Neural progenitor cell (in vitro differentiated cells): ENCODE data around the genes GNAO1, MT3 and MT2A.

GRCh38 chr16:54932237-54933022 is 1.8 kb downstream of the IRX5 start:
- RAMPAGE, long total RNA: no peak

DNA sequence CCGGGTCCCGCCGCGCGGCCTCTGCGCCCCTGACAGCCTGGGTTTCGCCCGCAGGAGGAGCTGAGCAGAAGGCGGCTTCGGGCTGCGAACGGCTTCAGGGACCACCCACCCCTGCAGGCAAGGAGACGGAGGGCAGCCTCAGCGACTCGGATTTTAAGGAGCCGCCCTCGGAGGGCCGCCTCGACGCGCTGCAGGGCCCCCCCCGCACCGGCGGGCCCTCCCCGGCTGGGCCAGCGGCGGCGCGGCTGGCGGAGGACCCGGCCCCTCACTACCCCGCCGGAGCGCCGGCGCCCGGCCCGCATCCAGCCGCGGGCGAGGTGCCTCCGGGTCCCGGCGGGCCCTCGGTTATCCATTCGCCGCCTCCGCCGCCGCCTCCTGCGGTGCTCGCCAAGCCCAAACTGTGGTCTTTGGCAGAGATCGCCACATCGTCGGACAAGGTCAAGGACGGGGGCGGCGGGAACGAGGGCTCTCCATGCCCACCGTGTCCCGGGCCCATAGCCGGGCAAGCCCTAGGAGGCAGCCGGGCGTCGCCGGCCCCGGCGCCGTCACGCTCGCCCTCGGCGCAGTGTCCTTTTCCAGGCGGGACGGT is 2.5 kb downstream of the IRX5 start:
- RAMPAGE, long total RNA: no peak

- RAMPAGE, long total RNA: no peak
Measured at GRCh38 chr16:54934453-54935403, 4.1 kb downstream of the IRX5 start.

- RAMPAGE, long total RNA: no peak
Measured at GRCh38 chr16:54940521-54940972, 9.9 kb downstream of the IRX5 start.

DNA sequence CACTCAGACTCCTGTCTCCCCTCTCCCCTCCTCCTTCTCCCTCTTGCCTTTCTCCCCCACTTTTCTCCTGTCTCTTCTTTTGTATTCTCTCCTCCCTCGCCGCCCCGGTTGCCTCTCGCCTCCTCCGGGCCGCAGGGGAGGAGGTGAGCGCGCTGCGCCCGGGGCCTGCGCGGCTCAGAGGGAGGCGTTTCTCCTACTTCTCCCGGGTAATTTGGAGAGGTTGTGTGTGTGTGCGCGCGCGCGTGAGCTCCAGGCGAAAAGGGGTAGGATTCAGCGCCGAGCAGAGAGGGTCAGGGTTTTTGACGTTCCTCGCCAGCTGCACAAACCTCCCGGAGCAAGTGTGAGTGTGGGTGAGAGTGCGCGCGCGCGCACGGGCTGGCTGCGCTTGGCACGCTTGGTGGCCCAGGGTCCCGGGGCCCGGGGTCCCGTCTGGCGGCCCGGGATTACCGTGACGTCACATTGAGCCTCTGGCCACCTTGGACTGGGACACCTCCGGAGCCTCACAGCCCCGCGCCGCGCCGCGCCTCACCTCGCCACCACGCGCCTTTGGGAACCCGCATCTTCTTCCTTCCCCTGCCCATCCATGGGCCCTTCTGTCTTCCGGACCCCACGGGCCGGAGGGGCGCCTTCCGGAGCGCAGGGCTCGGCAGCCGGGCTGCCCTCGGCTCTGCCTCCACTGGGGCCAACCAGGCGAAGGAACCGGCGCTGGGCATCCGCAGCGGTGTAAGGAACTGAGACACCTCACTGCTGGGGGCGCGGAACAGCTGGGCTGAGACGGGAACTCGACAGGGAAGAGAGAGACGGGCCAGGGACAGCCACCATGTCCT is 482 bp downstream of the IRX6 start:
- RAMPAGE, long total RNA: no peak

GRCh38 chr16:55557086-55557577 is 9.4 kb upstream of the CAPNS2 start:
- RAMPAGE, long total RNA: no peak

- RAMPAGE, long total RNA: no peak
Measured at GRCh38 chr16:55756936-55757427, 75.9 kb downstream of the CES1 start.

- RAMPAGE, long total RNA: no peak
Measured at GRCh38 chr16:56191154-56191986, at the start of gene GNAO1. GNAO1 (plus strand) TSS chr16:56191489.

DNA sequence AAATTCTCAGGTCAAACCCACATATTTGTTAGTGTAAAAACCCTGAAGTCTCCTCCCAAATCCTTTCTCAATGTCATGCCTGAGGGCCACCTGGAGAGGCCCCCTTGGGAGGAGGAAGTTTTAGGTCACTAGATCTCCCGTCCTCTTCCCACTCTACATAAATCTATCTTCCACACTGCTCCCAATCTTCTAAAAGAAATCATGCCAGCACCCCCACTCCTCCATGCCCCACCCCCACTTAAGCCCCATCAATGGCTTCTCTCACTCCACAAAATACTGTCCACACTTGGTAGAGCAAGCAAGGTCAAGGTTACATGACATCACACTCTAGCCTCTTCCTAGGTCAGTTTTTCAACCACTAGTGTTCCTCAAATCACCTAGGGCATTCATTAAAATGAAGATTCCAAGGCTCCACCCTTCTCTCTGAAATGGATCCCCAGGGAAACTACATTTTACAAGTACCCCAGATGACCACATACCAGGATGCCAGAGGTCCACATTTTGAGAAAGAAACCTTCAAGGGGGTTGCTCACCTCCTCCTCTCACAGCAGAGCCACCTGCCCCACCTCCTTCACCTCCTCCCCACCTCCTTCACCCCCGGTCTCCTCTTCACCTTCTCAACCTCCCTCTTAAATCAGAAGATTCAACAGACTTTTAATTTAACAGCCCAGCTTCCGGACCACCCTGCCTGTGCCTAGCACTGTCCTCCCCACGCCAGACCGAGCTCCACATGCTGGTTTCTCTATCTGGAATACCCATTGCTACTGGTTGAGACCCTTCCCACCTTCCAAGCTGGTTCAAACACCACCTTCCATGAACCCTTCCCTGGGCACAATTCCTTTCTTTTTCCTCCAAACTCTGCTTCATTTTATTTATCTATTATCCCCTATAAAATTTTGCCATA is 3.2 kb downstream of the AMFR start:
- RAMPAGE, long total RNA: no peak

GRCh38 chr16:56588920-56589843 is at the start of gene MT3:
MT3 (plus strand) TSS chr16:56589528.
- RAMPAGE, long total RNA: no peak

- RAMPAGE, long total RNA: no peak
Measured at GRCh38 chr16:56606496-56606982, 1.8 kb upstream of the MT2A start.

DNA sequence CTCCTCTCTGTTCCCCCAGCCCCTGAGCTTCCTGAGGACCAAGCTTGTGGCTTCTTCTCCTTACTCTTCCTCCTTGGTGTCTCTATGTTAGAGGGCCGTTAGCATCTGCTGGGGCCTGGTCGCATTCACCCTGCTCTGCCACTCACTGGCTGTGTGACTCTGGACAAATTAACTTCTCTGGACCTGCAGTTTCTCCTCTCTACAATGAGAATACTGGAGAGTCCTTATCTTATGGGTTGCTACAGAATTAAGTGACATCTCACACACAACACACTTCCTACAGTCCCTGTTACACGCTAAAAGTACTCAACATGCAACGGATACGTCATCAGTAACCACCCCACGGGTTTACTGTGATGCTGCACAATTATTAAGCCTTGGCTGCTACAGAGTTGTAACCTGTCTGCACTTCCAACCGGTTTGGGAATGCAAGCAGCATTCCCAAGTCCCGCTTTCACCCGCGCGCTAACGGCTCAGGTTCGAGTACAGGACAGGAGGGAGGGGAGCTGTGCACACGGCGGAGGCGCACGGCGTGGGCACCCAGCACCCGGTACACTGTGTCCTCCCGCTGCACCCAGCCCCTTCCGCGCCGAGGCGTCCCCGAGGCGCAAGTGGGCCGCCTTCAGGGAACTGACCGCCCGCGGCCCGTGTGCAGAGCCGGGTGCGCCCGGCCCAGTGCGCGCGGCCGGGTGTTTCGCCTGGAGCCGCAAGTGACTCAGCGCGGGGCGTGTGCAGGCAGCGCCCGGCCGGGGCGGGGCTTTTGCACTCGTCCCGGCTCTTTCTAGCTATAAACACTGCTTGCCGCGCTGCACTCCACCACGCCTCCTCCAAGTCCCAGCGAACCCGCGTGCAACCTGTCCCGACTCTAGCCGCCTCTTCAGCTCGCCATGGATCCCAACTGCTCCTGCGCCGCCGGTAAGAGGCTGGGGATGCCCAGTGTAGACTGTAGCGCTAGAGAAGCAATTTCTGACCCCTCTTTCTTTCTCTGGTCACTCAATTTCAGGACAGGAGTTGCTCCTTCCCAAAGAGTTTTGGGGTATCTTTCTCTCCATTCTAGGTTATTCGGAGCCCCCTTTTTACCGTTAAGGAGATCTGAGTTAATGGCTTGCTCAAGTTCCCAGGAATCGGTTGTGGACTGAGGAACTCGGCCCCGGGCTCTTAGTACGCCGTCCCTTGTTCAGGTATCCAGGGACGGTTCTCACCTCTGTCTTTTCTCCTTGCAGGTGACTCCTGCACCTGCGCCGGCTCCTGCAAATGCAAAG is at the start of gene MT2A:
TSS of gene MT2A (plus strand) at position 816 of the 1,262 bp plus-strand sequence.
- RAMPAGE, long total RNA: no peak

DNA sequence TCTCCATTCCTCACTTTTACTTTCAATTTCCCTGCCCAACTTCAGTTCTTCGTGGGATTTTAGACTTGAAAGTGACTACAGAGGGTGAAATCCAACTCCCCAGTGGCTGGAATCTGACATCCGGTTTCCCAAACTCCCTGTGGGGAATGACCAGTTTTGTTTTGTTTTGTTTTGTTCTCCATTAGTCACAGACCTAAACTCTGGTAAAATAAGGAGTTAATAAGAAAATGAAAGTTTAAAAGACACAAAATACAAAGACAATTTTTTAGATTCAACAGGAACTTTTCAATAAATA is 1.3 kb downstream of the MT2A start:
- RAMPAGE, long total RNA: no peak

DNA sequence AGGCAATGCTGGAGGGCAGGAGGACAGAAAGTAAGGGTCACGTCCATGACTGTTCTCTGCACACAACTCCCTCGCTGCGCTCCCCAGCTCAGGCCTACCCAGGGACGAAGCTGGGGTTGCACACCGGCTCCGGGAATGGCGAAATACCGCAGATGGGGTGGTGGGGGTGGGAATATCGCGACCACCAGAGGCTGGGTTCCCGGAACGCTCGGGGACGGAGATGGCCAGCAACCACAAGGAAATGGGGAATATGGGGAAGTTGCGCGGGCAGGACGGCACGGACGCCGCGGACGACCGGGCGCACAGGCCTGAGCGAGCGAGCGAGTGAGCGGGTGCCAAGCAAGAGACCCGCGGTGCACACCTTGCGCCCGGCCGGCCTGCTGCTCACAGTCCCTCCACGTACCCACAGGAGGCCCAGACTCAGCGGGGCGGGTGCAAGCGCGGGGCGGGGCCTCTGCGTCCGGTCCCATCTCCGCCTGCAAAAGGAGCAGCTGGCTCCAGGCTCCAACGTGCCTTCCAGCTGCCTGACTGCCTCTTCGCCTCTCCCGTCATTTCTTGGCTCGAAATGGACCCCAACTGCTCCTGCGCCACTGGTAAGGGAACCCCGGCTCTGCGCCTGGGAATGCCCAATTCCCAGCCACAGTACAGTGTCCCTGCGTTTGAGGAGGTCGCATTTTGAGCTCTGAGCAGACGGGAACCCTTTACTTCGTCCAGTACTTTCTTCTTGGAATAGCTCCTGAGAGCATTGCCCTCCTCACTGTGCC is 8.4 kb upstream of the MT1E start:
- RAMPAGE, long total RNA: no peak

- RAMPAGE, long total RNA: no peak
Measured at GRCh38 chr16:56682550-56683063, 337 bp downstream of the MT1X start.

DNA sequence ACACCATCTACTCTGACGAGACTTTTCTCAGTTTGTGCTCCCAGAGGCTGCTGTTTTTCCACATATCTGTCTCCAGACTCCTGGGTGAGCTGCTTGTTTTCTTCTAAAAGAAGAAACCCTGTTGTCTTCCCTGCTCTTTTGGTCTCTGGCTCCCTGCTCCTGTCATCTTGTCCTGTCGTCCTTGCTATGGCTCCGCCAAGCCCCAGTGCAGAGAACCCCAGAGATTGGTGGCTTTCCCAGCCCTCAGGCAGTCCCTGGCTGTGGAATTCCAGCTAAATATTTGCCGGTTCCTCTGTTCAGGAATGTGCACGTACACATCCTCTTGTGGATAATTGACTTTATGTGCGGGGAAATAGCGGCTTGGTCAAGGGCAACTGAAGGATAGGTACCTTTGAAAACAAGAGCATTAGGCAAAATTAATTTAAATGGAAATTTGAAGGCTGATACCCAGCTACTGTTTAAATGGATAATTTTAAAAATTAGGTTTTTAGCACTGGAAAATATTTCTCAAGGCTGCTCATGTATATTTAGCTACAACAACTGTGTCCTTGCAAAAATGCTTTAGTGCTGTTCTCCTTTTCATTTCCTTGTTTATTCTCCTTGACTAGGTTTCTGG is 50.2 kb upstream of the SLC12A3 start:
- RAMPAGE, long total RNA: no peak

GRCh38 chr16:56858420-56858779 is 6.6 kb upstream of the SLC12A3 start:
- RAMPAGE, long total RNA: no peak

GRCh38 chr16:56872800-56873284 is 7.8 kb downstream of the SLC12A3 start:
- RAMPAGE, long total RNA: no peak

- RAMPAGE, long total RNA: no peak
Measured at GRCh38 chr16:56994210-56994799, 4.9 kb downstream of the NLRC5 start.

DNA sequence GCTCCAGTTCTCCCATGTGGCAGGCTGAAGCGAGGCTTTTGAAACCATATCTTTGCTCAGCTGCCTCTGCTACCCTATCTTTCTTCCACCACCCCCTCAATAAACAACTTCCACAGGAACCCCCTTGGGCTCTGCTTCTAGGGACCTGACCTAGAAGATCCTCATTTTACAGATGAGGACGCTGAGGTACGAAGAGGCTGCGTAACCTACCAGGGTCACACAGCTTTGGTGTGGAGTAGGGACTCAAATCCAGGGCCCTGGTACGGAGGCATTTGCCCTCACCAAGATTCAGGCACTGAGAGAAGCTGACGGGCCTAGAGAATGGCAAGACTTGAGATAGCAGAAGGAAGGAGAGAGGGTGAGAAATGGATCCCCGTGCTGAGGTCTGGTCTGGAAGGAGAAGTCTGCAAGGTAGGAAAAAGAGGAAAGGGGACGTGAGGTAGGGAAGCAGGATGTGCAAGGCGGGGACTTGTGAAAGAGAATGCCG is 14.4 kb downstream of the NLRC5 start:
- RAMPAGE, long total RNA: no peak